Body of pancreas (tissue), 2 donors: Measurements from ENCODE around the genes RGS11 and AXIN1.

GRCh38 chr16:84188-84596 is 6.2 kb downstream of the MPG start:
- PRO-cap = no peak
- RAMPAGE, long total RNA, 2 experiments = no peak in any of the 2 experiments

- PRO-cap = no peak
- RAMPAGE, long total RNA, 2 experiments = no peak in any of the 2 experiments
Observed at GRCh38 chr16:97874-98713, 20.1 kb downstream of the MPG start.

- PRO-cap = unidirectional peak, plus-strand start at chr16:275412
- RAMPAGE, long total RNA, 2 experiments = no peak in any of the 2 experiments
Observed at GRCh38 chr16:275017-276213, at the start of gene RGS11. Gene RGS11, minus strand, starts transcription at chr16:275944.

- PRO-cap = no peak
- RAMPAGE, long total RNA, 2 experiments = no peak in any of the 2 experiments
Observed at GRCh38 chr16:289156-289947, 6.4 kb downstream of the PDIA2 start.

GRCh38 chr16:351744-352765 is at the start of gene AXIN1:
Gene AXIN1, minus strand, starts transcription at chr16:352723.
- PRO-cap = bidirectional peak, plus-strand start at chr16:352367, minus-strand start at chr16:352362; bidirectional peak, plus-strand start at chr16:352893, minus-strand start at chr16:352656
- RAMPAGE, long total RNA, 2 experiments = no peak in any of the 2 experiments

GRCh38 chr16:352766-353558 is 439 bp upstream of the AXIN1 start:
- PRO-cap = bidirectional peak, plus-strand start at chr16:352893, minus-strand start at chr16:352656; unidirectional peak, plus-strand start at chr16:353240
- RAMPAGE, long total RNA, 2 experiments = no peak in any of the 2 experiments

DNA sequence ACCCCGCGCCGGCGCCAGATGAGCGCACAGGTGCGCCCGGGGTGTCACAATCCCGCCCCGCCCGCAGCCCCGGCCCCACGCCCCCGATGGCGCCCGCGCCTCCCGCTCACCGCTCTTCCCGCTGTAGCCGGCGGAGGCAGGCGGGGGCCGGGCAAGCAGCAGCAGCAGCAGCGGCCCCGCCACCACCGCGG is 292 bp downstream of the PGAP6 start:
- PRO-cap = bidirectional peak, plus-strand start at position 133 of the sequence, minus-strand start at position 129 of the sequence
- RAMPAGE, long total RNA, 2 experiments = no peak in any of the 2 experiments

- PRO-cap = unidirectional peak, minus-strand start at chr16:411708
- RAMPAGE, long total RNA, 2 experiments = no peak in any of the 2 experiments
Observed at GRCh38 chr16:411172-412309, 9.9 kb downstream of the DECR2 start.

- PRO-cap = no peak
- RAMPAGE, long total RNA, 2 experiments = no peak in any of the 2 experiments
Observed at GRCh38 chr16:457688-458463, 32.4 kb downstream of the RAB11FIP3 start.

GRCh38 chr16:474349-475028 is 49.0 kb downstream of the RAB11FIP3 start:
- PRO-cap = no peak
- RAMPAGE, long total RNA, 2 experiments = no peak in any of the 2 experiments

GRCh38 chr16:509058-509657 is 18.4 kb upstream of the CAPN15 start:
- PRO-cap = no peak
- RAMPAGE, long total RNA, 2 experiments = no peak in any of the 2 experiments

DNA sequence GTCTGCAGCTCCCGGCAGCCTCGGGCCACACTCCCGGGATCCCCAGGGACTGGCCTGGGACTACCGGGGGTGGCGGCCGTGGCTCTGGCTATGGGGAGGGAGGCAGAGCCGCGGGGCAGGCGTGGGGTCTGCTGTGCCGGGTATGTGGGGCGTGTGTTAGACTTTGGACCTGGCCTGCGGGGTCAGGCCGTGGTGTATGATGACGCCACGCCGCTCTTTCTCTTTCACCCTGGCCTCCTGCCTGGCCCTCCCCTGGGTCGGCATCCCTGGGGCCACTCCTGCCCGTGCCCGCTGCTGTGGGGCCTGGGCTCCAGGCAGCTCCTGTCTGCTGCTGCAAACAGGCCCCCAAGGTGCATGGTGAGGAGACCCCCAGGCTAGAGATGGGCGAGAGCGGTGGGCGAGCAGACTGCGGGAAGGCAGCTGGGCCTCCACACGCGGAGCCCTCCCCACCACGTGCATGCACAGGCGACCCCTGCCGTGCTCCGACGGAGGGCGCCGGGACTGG is 15.8 kb downstream of the CAPN15 start:
- PRO-cap = no peak
- RAMPAGE, long total RNA, 2 experiments = no peak in any of the 2 experiments

GRCh38 chr16:559501-559919 is 684 bp upstream of the PRR35 start:
- PRO-cap = no peak
- RAMPAGE, long total RNA, 2 experiments = no peak in any of the 2 experiments

- PRO-cap = no peak
- RAMPAGE, long total RNA, 2 experiments = no peak in any of the 2 experiments
Observed at GRCh38 chr16:568458-569166, 1.2 kb upstream of the PIGQ start.

DNA sequence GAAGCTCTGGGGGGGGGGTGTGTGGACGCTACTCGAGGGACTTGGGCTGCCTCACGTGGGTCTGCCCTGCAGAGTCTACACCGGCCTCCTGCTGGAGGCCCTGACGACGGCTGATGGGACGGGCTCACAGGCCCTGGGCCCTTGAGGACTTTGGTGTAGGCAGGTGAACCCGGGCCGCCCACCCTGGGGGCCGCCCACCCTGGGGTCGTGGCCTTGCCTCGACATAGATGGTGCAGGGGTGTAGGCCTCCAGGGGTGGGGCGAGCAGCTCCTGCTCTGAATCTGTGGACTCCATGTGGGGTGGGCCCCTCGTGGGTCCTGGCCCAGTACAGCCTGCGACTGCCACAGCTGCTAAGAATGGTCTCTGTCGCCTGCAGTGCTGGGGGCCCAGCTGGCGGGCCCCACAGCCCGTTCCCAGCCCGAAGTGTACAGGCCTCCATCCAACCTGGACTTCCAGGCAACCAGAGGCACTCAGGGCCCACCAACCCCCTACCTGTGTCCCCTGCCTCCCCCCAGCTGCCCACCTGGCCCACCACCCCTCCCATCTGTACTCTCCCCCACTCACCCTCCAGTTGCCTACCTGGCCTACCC is 5.6 kb upstream of the RAB40C start:
- PRO-cap = no peak
- RAMPAGE, long total RNA, 2 experiments = no peak in any of the 2 experiments

- PRO-cap = no peak
- RAMPAGE, long total RNA, 2 experiments = no peak in any of the 2 experiments
Observed at GRCh38 chr16:598764-599408, 9.0 kb downstream of the RAB40C start.

DNA sequence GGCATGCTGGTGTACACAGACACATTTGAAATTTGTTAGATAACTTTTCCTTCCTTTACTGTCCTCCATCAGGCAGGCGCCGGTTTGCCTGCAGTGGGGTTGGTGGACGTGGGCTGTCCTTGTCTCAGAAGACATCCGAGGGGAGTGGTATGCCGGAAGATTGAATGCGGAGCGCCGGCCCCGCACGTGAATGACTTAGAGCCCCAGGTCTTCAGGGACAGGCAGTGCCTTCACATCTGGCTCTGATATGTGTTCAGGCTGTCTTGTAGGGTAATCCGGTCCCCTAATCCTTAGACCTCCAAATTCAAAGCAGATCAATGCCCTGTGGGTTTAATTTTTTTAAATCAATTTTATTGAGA is 13.4 kb downstream of the RAB40C start:
- PRO-cap = unidirectional peak, minus-strand start at position 187 of the sequence
- RAMPAGE, long total RNA, 2 experiments = no peak in any of the 2 experiments

- PRO-cap = bidirectional peak, plus-strand start at chr16:642641, minus-strand start at chr16:642647
- RAMPAGE, long total RNA, 2 experiments = no peak in any of the 2 experiments
Observed at GRCh38 chr16:642530-643071, 973 bp downstream of the MCRIP2 start.

DNA sequence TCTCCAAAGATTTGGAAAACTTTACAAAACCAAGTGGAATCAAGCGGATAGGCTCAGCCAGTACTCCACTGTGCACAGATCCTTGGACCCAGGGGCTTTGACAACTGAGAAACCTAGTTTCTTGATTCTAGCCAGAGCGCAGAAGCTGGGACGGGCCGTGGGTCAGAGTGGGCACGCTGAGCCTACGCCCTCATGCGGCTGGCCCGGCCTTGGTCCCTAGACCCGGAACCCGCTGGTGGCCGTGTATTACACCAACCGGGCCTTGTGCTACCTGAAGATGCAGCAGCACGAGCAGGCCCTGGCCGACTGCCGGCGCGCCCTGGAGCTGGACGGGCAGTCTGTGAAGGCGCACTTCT is 700 bp downstream of the STUB1 start:
- PRO-cap = no peak
- RAMPAGE, long total RNA, 2 experiments = no peak in any of the 2 experiments

- PRO-cap = no peak
- RAMPAGE, long total RNA, 2 experiments = no peak in any of the 2 experiments
Observed at GRCh38 chr16:796911-797564, 3.5 kb downstream of the GNG13 start.